Sciatic nerve (tissue), 1 donor: ENCODE measurements around the gene KCNJ15.

- PRO-cap = no peak
Observed at GRCh38 chr21:36965184-36965932, 1.1 kb downstream of the HLCS start.

DNA sequence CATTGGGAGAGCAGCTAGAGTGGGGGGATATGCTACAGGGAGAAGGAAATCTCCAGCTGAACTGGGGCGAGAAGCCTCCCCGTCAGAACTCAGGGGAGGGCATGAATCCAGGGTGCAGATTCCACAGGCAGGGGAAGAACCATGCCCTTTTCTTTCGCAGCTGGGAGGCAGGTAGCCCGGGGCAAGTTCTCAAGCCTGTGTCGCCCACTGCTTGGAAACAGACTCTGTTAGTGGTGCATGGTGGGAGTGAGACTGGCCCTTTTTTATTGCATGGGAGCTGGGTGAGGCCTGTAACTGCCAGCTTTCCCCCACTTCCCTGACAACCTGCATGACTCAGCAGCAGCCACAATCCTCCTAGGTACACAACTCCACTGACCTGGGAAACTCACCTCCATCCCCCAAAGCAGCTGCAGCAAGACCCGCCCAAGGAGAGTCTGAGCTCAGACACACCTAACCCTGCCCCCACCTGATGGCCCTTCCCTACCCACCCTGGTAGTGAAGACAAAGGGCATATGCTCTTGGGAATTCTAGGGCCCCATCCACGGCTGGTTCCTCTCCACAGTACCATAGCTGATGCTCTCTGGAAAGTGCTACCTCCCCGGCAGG lies 25.8 kb downstream of the PIGP start:
- PRO-cap = no peak

GRCh38 chr21:37159534-37159772 lies 86.4 kb downstream of the TTC3 start:
- PRO-cap = no peak

DNA sequence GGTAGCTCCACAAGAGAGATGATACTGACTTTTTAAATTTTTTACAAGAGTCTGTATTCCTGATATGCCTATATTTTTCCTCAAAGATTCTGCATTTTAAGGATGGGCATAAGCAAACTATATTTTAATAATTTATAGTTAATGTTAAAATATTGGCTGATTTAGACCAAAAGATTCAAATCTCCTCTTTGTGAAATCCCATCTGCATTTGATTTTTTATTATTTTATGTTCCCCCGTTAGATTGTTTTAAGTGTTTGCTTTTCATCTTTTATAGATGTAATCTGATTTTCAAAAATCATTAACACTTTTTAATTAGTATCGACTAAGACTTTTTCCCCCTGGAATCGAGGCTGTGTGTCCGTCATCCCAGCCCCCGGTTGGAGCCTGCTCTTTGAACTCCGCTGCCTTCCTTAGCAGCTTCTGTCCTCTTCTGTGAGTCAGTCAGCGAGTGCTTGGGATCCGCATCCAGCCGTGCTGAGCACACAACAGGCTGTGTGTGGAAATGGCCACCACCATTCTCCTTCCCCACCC lies 65.1 kb downstream of the VPS26C start:
- PRO-cap = no peak

GRCh38 chr21:37202570-37203243 lies 64.4 kb downstream of the VPS26C start:
- PRO-cap = no peak

GRCh38 chr21:37368574-37369027 lies 2.0 kb downstream of the DYRK1A start:
- PRO-cap = unidirectional peak, minus-strand start at chr21:37368758

DNA sequence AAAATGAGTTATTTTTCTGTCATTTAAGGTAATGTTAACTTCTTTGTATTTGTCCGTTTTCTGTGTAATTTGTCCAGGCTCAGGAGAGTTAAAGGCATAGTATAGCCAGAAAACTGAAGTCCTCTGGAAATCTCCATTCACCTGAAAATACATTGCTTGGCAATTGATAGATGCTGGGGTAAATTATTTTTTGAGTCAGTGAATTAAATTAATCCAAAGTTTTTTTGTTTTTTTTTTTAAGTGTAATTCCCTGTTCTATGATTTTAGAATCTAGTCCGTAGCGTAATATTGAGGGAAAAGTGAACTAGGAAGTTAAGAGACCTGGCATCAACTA lies 29.7 kb downstream of the DYRK1A start:
- PRO-cap = no peak

GRCh38 chr21:37557155-37557683 lies 190.6 kb downstream of the DYRK1A start:
- PRO-cap = unidirectional peak, plus-strand start at chr21:37557410

DNA sequence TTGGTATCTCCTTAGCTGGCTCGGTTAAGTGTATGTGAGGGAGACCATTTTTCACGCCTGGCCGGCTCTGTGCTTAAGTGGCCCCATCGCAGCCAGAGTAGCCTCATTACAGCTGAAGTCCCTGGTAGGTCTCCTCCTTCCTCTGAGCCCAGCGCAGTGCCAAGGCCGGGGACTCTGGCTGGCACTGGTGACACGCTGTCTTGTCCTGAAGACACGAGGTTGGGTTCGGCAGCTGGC lies 196.4 kb downstream of the DYRK1A start:
- PRO-cap = no peak

- PRO-cap = bidirectional peak, plus-strand start at chr21:37563978, minus-strand start at chr21:37563903; bidirectional peak, plus-strand start at chr21:37564229, minus-strand start at chr21:37564167
Observed at GRCh38 chr21:37563277-37564323, 197.0 kb downstream of the DYRK1A start.

DNA sequence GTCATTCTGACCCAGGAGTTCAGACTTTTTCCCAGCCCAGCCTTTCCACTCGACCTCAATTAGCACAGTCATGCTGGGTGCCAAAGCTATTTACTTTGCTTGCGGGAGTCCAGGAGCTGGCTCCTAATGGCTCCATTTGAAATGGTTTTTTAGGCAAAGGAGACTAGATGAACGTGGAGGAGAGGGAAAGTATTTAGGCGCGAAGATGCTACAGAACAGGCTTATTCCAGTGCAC lies 198.3 kb downstream of the DYRK1A start:
- PRO-cap = no peak

- PRO-cap = no peak
Observed at GRCh38 chr21:37751142-37751798, 165.0 kb downstream of the KCNJ6 start.

DNA sequence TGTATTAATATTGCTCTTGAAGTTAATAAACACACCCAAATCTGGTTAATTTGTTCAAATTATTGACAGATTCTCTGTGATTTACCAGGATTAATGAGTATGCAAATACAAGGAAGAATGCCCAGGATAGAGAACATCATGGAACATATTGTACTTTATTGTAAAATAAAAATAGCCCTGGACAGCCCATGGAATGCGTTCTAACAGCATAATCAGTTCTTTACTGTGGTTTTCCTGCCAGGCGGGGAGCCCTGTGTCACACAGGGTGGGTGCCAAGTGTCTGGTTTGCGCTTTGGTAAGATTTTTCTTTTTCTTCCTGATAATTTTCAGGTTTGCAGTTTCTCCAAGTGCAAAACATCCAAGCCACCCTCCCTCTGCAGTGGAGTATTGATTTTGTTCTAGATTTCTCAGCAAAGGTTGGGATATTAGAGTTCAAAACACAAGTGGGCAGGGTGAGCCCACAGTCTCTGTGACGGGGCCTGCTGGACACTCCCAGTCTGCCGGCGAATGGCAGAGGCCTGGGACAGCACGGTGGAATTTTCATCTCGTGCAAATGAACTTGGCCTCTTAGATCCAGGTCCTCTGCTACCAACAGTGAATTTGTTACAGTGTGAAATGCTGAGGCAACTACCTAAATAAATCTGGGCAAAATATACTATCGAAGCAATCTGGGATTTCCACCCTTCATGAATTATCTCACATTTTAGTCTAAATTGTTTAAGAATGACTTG lies 15.7 kb upstream of the KCNJ15 start:
- PRO-cap = no peak

DNA sequence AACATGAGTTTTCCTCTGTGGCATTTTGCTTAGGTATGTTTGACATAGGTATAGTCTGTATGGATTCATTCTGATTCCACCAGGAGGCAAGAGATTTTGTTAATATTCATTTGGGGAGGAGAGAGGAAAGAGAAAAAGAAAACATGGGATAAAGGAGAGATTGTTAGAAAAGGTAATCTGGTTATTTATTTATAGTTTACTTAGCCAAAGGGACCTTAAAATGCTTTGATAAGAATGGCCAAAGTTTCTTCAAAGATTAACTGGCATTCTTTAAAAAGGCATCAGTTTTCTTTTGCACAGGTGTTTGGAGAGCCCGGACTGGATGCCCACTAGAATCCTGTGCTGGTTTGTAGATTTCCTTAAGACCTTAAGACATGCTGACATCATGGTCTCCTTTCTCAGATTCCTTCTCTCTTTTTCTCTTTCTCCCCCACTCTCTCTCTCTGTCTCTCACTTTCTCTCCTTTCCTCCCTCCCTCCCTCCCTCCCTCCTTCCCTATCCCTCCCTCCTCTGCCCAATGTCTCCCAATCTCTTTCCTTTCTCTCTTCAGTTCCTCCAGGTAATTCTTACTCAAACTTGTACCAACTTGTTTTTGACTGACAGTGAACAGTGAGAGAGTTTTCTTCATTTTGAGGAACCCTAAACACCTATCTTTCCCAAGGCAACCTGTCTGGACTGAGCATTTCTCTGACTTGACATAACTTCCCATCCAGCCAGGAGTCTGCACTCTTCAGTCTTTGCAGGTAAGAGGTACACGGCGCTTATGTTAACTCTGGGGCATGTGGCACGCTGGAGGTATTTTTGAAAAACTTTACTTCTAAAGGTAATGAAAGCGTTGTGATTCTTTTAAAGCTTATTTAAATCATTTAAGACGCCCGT lies at the start of gene KCNJ15:
Gene KCNJ15, plus strand, starts transcription at position 549 of the 879 bp plus-strand sequence.
- PRO-cap = bidirectional peak, plus-strand start at position 733 of the sequence, minus-strand start at position 694 of the sequence

DNA sequence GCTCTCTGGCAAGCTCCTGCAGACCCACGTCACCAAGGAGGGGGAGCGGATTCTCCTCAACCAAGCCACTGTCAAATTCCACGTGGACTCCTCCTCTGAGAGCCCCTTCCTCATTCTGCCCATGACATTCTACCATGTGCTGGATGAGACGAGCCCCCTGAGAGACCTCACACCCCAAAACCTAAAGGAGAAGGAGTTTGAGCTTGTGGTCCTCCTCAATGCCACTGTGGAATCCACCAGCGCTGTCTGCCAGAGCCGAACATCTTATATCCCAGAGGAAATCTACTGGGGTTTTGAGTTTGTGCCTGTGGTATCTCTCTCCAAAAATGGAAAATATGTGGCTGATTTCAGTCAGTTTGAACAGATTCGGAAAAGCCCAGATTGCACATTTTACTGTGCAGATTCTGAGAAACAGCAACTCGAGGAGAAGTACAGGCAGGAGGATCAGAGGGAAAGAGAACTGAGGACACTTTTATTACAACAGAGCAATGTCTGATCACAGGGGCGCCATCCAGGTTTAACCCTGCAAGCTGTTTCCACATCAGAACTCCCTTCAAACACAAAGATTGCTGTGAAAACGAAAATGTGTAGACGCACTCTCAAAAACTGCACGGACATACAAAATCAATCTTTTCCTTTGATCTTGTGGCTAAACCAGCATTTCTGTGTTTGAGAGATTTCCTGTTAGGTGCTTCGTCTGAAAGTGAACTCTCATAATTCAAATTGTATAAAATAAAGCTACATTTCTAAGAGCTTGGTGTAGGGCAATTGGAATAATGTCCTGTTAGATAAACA lies 43.3 kb downstream of the KCNJ15 start:
- PRO-cap = no peak

GRCh38 chr21:38495234-38495628 lies 3.0 kb downstream of the ERG start:
- PRO-cap = no peak

DNA sequence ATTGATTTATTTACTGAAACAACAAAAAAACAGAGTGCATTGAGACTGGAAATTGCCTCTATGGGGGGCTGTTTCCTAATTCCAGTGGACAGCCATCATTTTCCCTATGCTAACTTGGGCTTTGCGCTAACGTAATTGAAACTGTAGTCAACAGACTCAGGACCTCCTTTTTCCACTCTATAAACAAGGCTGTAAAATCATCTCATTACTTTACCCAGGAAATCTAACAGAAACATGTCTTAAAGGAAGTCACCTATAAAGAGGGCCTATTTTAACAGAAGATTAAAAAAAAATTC lies 2.1 kb downstream of the ERG start:
- PRO-cap = unidirectional peak, plus-strand start at position 208 of the sequence

DNA sequence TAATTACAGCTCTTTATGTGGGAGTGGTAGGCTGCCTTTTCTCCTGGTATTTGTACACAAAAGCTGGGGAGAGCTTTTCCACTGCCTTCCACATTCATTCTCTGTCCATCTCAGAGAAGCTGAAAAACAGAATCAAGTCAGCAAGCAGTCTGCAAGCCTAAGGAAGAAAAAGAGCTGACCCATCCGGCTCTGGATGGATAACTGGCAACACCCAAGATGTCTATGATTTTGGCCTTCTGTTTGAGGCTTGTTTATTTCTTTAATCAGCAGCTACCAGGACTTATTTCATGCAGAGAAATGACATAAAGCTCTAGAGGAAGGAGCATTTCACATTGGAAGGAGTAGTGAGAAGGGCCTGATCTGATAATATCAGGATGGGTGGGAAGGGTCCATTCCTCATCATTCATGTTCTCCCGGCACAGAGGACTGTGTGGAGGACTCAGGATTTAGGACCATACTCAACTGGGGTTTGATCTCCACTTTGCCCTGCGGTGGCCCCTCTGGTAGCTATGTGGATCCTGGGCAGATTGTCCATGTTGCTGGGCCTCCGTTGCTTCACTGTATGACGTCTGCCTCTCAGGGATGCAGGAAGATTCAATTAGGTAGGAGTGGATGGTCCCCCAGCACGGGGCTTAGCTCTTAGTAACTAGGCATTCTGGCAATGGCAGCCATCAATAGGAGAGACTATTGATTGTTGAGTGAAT lies 2.1 kb downstream of the ETS2 start:
- PRO-cap = bidirectional peak, plus-strand start at position 568 of the sequence, minus-strand start at position 502 of the sequence

DNA sequence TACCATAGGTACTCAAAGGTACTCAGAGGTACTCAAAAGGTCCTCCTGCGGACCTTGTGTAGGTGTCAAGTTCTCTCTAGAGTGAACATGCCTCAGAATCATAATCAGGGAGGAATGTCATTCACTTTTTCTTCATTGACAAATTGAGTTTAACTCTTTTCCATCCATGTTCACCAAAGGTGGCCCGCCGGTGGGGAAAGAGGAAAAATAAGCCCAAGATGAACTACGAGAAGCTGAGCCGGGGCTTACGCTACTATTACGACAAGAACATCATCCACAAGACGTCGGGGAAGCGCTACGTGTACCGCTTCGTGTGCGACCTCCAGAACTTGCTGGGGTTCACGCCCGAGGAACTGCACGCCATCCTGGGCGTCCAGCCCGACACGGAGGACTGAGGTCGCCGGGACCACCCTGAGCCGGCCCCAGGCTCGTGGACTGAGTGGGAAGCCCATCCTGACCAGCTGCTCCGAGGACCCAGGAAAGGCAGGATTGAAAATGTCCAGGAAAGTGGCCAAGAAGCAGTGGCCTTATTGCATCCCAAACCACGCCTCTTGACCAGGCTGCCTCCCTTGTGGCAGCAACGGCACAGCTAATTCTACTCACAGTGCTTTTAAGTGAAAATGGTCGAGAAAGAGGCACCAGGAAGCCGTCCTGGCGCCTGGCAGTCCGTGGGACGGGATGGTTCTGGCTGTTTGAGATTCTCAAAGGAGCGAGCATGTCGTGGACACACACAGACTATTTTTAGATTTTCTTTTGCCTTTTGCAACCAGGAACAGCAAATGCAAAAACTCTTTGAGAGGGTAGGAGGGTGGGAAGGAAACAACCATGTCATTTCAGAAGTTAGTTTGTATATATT lies 17.0 kb downstream of the ETS2 start:
- PRO-cap = no peak

DNA sequence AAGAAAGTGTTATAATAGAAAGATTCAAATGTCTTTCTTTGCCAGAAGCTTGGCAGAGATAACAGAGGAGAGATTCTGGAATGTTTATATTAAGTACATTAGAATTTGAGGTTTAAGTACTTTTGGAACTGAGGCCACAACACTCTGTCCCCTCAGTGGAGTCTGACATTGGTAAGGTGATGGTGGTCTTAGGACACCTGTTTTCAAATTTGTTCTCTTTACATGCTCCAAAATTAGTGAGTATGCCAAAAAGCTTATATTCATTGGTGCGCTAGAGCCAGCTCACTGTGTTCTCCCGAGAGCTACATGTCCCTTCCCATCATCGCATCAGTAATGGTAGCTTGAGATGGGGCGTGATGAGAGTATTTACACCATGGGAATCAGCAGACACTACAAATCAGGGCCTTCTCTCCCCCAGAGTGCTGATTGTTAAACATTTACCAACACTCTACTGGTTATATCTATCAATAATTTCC lies 19.5 kb downstream of the ETS2 start:
- PRO-cap = no peak